Transverse colon (tissue), 4 donors: ENCODE measurements around a stretch of chr2.

DNA sequence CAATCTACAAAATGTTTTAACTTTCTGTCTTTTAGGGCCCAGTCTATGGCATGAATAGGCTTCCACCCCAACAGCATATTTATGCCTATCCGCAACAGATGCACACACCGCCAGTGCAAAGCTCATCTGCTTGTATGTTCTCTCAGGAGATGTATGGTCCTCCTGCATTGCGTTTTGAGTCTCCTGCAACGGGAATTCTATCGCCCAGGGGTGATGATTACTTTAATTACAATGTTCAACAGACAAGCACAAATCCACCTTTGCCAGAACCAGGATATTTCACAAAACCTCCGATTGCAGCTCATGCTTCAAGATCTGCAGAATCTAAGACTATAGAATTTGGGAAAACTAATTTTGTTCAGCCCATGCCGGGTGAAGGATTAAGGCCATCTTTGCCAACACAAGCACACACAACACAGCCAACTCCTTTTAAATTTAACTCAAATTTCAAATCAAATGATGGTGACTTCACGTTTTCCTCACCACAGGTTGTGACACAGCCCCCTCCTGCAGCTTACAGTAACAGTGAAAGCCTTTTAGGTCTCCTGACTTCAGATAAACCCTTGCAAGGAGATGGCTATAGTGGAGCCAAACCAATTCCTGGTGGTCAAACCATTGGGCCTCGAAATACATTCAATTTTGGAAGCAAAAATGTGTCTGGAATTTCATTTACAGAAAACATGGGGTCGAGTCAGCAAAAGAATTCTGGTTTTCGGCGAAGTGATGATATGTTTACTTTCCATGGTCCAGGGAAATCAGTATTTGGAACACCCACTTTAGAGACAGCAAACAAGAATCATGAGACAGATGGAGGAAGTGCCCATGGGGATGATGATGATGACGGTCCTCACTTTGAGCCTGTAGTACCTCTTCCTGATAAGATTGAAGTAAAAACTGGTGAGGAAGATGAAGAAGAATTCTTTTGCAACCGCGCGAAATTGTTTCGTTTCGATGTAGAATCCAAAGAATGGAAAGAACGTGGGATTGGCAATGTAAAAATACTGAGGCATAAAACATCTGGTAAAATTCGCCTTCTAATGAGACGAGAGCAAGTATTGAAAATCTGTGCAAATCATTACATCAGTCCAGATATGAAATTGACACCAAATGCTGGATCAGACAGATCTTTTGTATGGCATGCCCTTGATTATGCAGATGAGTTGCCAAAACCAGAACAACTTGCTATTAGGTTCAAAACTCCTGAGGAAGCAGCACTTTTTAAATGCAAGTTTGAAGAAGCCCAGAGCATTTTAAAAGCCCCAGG lies 22.9 kb upstream of the CCDC138 start:
- PRO-cap: no peak
- RAMPAGE, long total RNA, 4 experiments: start-site peak on the plus strand in 2 of 4 experiments, centred at positions 115 to 772 of the sequence, 19 to 65 reads per replicate

DNA sequence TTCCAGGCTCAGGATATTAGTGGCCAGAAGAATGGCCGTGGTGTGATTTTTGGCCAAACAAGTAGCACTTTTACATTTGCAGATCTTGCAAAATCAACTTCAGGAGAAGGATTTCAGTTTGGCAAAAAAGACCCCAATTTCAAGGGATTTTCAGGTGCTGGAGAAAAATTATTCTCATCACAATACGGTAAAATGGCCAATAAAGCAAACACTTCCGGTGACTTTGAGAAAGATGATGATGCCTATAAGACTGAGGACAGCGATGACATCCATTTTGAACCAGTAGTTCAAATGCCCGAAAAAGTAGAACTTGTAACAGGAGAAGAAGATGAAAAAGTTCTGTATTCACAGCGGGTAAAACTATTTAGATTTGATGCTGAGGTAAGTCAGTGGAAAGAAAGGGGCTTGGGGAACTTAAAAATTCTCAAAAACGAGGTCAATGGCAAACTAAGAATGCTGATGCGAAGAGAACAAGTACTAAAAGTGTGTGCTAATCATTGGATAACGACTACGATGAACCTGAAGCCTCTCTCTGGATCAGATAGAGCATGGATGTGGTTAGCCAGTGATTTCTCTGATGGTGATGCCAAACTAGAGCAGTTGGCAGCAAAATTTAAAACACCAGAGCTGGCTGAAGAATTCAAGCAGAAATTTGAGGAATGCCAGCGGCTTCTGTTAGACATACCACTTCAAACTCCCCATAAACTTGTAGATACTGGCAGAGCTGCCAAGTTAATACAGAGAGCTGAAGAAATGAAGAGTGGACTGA lies 20.1 kb upstream of the CCDC138 start:
- PRO-cap: no peak
- RAMPAGE, long total RNA, 4 experiments: no peak in any of the 4 experiments

DNA sequence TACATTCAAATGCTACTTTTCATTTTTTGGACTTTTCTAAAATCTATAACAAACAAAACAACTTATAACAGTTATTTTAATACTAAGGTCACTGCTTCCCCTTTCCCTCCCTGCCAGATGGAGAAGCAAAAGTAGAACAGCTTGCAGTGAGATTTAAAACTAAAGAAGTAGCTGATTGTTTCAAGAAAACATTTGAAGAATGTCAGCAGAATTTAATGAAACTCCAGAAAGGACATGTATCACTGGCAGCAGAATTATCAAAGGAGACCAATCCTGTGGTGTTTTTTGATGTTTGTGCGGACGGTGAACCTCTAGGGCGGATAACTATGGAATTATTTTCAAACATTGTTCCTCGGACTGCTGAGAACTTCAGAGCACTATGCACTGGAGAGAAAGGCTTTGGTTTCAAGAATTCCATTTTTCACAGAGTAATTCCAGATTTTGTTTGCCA lies 4.1 kb upstream of the CCDC138 start:
- PRO-cap: no peak
- RAMPAGE, long total RNA, 4 experiments: start-site peak on the plus strand in 1 of 4 experiments, centred at position 393 of the sequence, 17 reads per replicate

DNA sequence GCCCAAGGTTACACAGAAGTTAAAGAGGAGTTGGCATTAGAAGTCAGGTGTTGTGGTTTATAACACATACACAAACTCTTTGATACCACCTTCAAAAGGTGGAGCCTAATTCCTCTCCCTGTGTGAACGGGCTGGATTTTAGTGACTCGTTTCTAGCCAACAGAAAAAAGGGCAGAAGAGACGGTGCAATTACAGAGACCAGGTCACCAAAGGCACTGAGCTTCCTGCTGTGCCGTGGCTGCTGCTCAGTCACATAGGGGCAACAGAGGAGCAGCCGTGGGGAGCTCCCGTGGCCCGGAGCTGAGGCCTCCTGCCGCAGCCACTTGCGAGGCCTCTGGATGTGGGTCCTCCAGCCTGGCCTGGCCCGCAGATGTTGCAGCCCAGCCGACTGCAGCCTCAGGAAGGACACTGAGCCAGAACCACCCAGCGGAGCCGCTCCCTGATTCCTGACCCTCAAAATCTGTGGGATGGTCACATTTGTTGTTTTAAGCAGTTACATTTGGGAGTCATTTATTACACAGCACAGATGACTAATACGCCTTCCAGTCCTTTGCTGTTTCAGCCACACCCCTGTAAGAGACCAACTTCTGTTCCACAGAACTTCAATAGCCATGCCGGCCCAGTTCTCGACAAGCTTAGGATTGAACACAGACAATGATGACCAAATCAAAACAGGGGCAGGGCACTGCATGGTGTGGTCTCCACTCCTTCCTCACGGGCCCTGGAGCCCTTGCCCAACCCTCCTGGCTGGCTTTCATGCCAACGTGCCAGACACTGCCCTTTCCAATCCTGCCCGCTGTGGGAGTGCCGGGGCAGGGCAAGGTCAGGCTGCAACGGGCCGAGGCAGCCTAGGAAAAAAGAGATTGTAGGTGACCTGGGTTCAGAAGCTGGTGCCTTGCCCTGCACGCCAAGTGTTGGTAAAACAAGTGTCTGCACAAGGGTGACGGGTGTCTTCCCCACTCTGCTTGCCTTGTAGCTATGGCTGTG lies 17.0 kb downstream of the EDAR start:
- PRO-cap: bidirectional peak, plus-strand start at position 174 of the sequence, minus-strand start at position 52 of the sequence; unidirectional peak, minus-strand start at position 410 of the sequence; unidirectional peak, minus-strand start at position 451 of the sequence
- RAMPAGE, long total RNA, 4 experiments: no peak in any of the 4 experiments

GRCh38 chr2:109143435-109144355 lies 14.7 kb downstream of the SH3RF3 start:
- PRO-cap: no peak
- RAMPAGE, long total RNA, 4 experiments: no peak in any of the 4 experiments

DNA sequence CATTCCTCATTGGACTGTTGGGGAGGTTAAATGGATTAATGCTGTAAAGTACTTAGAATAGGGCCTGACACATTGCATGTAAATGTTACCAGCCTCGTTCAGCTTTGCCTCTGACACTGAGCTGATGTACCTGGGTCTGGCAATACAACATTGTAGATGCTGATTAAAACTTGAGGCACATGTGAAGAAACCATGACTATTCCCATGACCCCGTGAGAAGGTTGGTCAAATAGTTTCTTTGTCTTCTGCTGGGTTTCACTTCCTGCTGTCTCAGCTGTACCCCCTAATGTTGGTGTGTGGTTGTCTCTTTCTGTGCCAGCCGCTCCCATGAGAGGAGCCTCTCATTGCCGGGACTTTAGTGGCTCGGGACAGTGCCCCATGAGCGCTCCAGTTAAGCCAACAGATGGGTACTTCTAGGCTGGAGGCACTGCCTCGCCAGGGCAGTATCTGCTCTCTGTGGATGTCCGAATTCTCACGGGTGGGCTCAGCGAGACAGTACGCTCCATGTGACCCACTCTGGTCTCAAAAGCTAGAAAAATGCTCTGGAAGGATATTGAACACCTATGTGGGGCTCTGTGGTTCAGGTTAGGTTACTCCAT lies 125.5 kb downstream of the SH3RF3 start:
- PRO-cap: no peak
- RAMPAGE, long total RNA, 4 experiments: no peak in any of the 4 experiments

DNA sequence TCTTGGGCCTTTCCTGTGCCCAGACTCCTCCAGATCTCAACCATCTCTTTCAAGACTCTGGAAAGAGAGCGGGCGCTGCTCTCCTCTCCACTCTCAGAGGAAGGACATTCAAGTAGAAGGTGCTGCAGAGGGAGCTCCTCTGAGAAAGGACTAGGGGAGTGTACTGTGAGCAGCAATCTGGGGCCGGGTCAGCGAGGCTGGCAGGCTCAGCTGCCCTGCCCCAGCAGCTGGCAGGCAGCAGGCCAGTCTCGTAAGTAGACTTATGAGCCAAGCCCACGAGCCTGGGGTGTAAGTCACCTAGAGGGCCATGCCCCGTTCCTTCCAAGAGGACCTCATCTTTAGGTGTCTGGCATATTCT lies 119.0 kb downstream of the SEPTIN10 start:
- PRO-cap: unidirectional peak, minus-strand start at position 179 of the sequence
- RAMPAGE, long total RNA, 4 experiments: no peak in any of the 4 experiments

GRCh38 chr2:109513936-109514718 lies 99.6 kb downstream of the SEPTIN10 start:
- PRO-cap: no peak
- RAMPAGE, long total RNA, 4 experiments: no peak in any of the 4 experiments

GRCh38 chr2:109644134-109644504 lies 30.0 kb downstream of the SOWAHC start:
- PRO-cap: no peak
- RAMPAGE, long total RNA, 4 experiments: no peak in any of the 4 experiments

DNA sequence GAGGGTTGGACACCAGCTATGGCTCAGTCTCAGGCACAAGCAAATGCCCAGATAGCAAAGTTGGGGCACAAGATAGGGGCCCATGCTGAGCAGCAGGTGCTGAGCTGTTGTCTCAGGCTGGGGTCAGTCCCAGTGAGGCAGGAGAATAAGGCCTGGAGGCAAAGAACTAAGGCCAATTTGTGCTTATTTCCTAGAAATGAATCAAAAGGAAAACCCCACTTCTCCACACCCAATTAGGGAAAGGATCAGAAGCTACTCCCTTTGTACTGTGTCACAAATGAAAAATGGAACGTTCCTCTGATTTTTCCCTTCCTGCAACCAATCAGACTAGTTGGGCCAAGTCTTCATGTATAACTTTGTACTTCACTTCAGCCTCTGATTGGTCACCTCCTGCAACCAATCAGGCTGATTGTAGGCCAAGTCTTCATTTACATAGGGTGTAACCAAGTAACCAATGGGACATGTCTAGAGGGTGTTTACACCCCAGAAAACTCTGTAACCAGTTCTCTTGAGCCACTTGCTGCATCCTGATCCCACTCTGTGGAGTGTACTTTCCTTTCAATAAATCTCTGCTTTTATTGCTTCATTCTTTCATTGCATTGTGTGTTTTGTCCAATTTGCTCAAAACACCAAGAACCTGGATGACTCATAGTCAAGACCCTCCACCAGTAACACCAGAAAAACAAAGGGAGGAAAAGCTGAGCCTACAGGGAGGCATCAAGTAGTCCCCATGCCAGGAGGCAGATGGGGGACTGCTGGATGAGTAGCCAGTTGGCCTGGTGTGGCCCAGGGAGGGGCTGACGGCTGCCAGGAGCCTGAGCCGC lies 45.9 kb downstream of the SOWAHC start:
- PRO-cap: no peak
- RAMPAGE, long total RNA, 4 experiments: no peak in any of the 4 experiments

- PRO-cap: bidirectional peak, plus-strand start at chr2:109675334, minus-strand start at chr2:109675350
- RAMPAGE, long total RNA, 4 experiments: no peak in any of the 4 experiments
Observed at GRCh38 chr2:109674979-109675507, 60.9 kb downstream of the SOWAHC start.

- PRO-cap: no peak
- RAMPAGE, long total RNA, 4 experiments: no peak in any of the 4 experiments
Observed at GRCh38 chr2:110124876-110125299, 9.3 kb upstream of the MALL start.

- PRO-cap: no peak
- RAMPAGE, long total RNA, 4 experiments: no peak in any of the 4 experiments
Observed at GRCh38 chr2:110170076-110170701, 34.6 kb downstream of the NPHP1 start.

GRCh38 chr2:111030125-111030596 lies 90.6 kb upstream of the BCL2L11 start:
- PRO-cap: unidirectional peak, minus-strand start at chr2:111030286
- RAMPAGE, long total RNA, 4 experiments: no peak in any of the 4 experiments

DNA sequence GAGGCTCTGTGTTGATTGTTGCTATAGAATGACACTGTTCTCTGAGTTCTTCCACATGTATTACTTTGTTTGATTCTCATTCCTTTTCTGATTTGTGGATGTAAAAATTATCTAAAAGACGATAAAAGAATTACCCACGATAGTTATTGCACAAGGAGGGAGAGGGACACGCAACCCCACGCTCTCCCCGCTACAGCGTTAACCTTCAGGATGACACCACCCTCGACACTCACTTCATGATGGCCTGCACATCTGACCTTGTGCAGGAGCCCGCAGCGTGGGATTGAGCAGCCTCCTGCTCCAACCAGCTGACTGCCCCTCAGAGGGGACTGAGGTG lies 156.2 kb downstream of the BCL2L11 start:
- PRO-cap: no peak
- RAMPAGE, long total RNA, 4 experiments: no peak in any of the 4 experiments

GRCh38 chr2:111491251-111491794 lies 370.6 kb downstream of the BCL2L11 start:
- PRO-cap: no peak
- RAMPAGE, long total RNA, 4 experiments: no peak in any of the 4 experiments

- PRO-cap: no peak
- RAMPAGE, long total RNA, 4 experiments: no peak in any of the 4 experiments
Observed at GRCh38 chr2:111705549-111706401, 178.2 kb downstream of the ANAPC1 start.

- PRO-cap: unidirectional peak, minus-strand start at chr2:112056120
- RAMPAGE, long total RNA, 4 experiments: no peak in any of the 4 experiments
Observed at GRCh38 chr2:112055780-112056255, 749 bp downstream of the TMEM87B start.

GRCh38 chr2:112065486-112065705 lies 10.3 kb downstream of the TMEM87B start:
- PRO-cap: unidirectional peak, plus-strand start at chr2:112065653
- RAMPAGE, long total RNA, 4 experiments: no peak in any of the 4 experiments

DNA sequence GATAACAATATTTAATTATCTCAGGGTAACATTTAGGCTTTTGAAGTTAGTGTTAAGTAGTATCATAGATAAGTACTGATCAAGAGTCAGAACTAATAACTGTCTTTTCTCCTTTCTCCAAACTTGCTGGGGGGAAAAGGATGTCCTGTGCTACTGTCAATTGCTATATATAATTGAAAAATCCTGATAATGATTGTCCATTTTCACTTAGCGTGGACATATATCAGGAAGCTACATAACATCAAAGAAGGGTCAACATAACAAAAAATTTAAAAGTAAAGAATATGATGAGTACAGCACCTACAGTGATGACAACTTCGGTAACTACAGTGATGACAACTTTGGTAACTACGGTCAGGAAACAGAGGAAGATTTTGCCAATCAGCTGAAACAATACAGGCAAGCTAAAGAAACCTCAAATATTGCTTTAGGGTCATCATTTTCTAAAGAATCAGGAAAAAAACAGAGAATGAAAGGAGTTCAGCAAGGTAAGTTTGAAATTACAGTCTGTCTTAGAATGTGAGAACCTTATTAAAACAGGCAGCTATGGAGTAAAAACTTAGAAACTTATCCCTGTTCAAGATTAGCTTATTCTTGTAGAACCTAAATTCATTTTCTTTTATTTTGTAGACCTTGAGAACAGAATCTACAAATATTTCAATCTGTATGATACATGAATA lies 34.4 kb downstream of the ZC3H6 start:
- PRO-cap: no peak
- RAMPAGE, long total RNA, 4 experiments: start-site peak on the plus strand in 2 of 4 experiments, centred at positions 287 to 366 of the sequence, 10 to 23 reads per replicate